GM23338 (cell line): Measurements from ENCODE around the gene DLG5.

GRCh38 chr10:75223450-75224441 is 12.0 kb downstream of the COMTD1 start:
- PRO-cap, result bidirectional peak, plus-strand start at chr10:75223741, minus-strand start at chr10:75223636
- RAMPAGE, long total RNA, result no peak

DNA sequence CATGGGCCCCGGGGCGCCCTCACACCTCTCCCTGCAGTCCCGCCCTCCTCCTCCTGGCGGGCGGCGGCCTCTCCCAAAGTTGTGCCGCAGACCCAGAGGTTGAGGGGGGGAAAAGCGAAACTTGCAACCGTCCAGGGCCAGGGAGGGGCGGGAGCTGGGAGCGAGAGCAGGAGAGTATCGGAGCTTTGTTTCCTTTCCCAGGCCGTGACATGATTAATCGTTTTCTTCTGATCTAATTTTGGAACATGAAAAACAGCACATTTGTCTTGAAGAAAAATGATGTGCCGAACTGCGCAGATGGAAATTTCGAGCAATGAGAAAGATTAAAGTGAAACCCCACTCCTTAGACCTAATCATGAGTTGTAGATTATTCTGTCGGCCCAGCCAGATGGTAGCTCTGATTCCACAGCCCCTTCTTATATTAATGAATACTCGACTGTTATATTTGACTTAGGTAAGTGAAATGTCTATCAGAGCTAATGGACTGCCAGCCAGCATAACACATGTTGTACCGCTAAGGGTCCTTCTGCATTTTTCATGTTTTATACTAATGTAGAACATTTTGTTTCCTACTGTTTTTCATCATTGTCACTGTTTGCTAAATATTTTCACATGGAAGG is 59.6 kb upstream of the COMTD1 start:
- PRO-cap, result no peak
- RAMPAGE, long total RNA, result no peak

- PRO-cap, result no peak
- RAMPAGE, long total RNA, result no peak
Measured at GRCh38 chr10:75400775-75400876, 938 bp downstream of the ZNF503 start.

DNA sequence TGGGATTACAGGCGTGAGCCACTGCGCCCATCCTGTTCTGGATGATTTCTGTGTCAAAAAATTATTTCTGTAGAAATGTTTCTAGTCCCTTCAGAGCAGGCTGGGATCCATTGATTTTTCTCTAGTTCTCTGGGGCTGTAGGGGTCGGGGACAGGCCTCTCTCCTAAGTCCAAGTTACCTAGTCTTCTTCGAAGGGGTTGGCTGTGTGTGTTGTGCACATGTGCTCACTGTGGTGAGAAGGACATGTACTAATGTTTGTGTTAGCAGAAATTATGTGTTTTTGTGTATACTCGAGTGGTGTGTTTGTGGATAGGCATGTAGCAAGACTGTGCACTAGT is 32.6 kb downstream of the LRMDA start:
- PRO-cap, result no peak
- RAMPAGE, long total RNA, result no peak

DNA sequence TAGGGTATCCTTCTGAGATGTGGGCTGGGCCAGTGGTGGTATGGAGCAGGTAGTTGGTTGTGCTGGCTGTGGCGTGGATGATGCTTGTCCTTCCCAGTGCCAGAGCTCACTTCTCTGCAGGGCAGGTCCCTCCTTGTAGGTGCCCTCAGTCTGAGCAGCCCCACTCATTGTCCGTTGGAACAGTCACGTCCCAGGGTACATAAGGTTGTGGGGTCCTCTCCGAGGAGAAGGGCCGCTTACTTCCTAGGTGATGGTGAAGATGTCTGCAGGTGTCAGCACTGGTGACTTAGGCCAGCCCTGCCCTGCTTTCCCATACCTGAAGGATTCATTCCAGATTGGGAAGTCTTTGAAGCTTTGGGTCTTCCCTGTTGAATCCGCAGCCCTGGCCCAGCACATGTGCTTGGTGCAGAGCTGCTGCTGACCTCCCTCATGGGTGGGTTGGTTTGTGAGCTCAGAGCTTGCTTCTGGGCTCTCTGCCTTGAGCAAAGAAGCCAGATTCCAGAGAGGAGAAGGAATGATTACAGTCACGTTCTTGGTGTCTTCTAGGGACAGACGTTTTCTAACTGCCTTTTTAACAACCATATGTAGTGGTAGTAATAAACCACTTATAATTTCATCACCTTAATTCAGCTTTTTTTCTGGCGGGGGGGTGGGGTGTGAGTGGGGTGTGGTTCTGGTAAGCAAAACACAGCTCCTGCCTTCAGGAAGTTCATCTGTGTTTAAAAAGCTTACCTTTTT is 39.3 kb downstream of the LRMDA start:
- PRO-cap, result no peak
- RAMPAGE, long total RNA, result no peak

- PRO-cap, result no peak
- RAMPAGE, long total RNA, result no peak
Measured at GRCh38 chr10:75576852-75578056, 145.8 kb downstream of the LRMDA start.

GRCh38 chr10:75640739-75641502 is 209.5 kb downstream of the LRMDA start:
- PRO-cap, result no peak
- RAMPAGE, long total RNA, result no peak

GRCh38 chr10:76443970-76445043 is 1012.9 kb downstream of the LRMDA start:
- PRO-cap, result no peak
- RAMPAGE, long total RNA, result no peak

DNA sequence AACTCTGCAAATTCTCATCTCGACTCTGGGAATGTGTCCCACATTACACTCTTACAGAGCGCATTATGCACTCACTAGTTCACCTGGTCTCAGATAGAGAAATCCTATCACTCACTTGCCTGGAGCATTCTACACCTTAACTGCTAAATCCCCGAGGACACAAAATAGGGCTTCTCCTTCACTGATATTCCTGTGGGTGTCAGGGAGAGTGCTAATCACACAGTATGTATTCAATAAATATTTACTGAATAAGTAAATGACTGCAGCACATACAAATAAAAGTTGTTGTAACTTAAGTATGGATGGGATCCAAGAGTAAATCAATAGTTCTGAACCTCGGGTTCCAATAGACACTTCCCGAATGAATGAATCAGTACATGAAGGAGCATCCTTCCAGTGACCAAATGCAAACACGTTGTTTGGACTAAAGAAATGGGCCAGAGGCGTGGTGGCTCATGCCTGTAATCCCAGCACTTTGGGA is 559.0 kb downstream of the KCNMA1 start:
- PRO-cap, result no peak
- RAMPAGE, long total RNA, result no peak

- PRO-cap, result unidirectional peak, plus-strand start at chr10:77165993; unidirectional peak, plus-strand start at chr10:77166031
- RAMPAGE, long total RNA, result no peak
Measured at GRCh38 chr10:77165645-77166328, 471.8 kb downstream of the KCNMA1 start.

DNA sequence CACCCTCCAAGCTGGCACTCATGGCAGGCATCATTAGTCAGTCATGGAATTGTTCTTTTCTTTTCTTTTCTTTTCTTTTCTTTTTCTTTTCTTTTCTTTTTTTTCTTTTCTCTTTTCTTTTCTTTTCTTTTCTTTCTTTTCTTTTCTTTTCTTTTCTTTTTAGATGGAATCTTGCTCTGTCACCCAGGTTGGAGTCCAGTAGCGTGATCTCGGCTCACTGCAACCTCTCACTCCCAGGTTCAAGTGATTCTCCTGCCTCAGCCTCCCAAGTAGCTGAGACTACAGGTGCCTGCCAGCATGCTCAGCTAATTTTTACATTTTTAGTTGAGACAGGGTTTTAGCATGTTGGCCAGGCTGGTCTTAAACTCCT is 250.1 kb downstream of the KCNMA1 start:
- PRO-cap, result no peak
- RAMPAGE, long total RNA, result no peak

DNA sequence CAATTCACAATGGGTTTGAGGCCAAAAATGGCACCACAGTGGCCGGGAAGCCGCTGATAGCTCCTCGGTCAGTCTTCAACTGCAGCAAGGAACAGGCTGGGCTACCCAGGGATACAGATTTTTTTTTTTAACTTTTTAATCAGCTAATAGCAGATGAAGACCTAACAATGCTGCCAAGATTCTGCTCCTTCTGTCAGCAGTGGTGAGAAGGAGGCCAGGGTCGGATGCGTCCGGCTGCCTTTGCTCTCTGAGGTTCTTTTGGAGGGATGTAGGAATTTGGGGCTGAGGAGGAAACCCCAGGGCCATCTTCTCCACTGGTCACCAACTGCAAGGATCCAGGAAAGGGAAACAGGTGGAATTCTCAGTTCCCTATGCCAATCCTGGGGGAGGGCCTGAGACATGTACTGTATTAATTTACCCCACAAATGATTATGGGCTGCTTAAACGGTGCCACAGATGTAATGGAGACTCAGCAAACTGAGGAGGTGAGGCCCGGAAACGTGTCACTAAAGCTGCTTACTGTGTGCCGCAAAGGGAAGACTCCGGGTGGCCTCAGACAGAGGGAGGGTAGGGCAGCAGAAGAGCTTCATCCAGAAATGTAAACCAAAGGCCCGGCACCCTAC is 167.7 kb downstream of the KCNMA1 start:
- PRO-cap, result no peak
- RAMPAGE, long total RNA, result no peak

DNA sequence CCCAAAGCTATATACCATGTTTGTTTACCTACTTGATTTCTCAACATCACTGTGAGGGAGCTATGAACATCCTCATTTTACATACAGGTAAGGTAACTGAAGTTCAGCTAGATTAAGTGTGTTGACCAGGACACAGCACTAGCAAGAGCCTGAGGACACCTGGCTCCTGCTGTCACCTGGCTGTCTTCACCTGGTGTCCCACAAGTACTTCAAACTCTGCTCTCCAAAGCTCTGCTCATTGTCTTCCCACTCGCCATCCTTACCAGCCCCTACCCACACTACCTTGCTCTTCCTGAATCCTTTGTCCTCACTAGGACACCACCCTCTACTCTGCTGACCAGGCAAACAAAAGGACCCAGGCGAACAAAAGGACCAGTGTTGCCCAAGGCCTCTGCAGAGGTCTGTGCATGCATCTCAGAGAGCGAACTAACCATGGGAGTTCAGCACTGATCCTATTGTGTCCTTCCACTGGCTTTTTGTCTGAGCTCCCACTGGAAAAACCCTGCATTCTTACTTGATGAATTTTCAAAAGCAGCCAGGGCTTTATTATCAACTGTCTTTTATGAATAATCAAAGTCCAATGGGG is 140.9 kb downstream of the KCNMA1 start:
- PRO-cap, result no peak
- RAMPAGE, long total RNA, result no peak

DNA sequence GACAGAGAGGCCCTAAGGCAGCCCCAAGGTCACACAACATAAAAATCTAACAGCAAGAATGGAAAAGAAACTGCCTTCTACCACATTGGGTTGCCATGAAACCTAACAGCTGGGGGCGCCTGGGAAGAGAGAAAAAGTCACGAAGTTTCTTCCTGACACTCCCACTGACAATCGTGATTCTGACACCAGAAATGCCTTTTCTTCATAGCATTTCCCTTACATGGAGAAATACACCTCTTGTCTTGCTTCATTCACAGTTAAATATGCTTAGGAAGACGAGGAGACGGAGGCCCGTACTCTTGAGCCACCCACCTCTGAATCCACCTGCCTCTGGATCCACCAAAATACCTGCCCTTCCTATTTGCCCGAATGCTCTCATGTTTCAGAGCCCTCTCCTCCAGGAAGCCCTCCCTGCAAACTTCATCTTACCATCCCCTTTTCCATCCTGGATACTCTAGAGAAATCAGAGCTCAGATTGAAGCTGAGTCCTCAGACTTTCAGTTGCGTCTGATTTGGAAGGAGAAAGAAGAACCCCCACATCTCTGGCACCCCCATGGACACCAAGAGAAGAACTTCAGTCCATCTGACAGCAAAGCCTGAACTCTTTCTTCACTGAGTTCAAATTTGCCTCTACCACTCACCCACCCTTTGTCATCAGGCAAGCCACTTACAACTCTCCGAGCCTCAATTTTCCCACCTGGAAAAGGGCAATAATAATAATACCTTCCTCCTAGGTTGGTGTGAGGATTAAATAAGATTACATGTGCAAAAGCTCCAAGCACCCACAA is 135.4 kb downstream of the KCNMA1 start:
- PRO-cap, result no peak
- RAMPAGE, long total RNA, result no peak

GRCh38 chr10:77562540-77563300 is 74.9 kb downstream of the KCNMA1 start:
- PRO-cap, result no peak
- RAMPAGE, long total RNA, result no peak

DNA sequence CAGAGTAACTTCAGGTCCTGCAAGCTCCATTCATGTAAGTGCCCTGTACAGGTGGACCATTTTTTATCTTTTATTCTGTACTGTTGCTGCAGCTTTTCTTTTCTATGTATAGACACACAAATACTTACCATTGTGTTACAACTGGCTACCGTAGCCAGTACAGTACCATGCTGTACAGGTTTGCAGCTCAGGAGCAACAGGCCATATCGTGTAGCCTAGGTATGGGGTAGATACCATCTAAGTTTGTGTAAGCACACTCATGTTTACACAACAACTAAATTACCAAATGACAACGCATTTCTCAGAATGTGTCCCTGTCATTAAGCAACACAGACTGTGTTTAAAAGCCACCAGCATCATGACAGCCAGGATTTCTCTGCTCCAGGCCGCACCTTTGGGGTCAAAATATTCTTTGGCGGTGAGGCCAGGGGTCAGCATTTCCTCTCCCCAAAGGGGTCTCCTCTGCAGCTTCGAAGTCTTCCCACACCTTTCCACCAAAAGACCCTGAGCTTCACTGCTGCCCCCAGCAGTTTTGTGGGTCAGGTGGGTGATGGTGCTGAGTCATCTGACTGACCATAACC is 67.1 kb downstream of the DLG5 start:
- PRO-cap, result no peak
- RAMPAGE, long total RNA, result no peak

GRCh38 chr10:77925183-77925898 is 1.2 kb downstream of the DLG5 start:
- PRO-cap, result bidirectional peak, plus-strand start at chr10:77925697, minus-strand start at chr10:77925481
- RAMPAGE, long total RNA, result no peak

GRCh38 chr10:77926686-77927409 is at the start of gene DLG5:
DLG5 (minus strand) TSS chr10:77926755.
- PRO-cap, result bidirectional peak, plus-strand start at chr10:77926771, minus-strand start at chr10:77926755; bidirectional peak, plus-strand start at chr10:77927248, minus-strand start at chr10:77927120
- RAMPAGE, long total RNA, result no peak

- PRO-cap, result no peak
- RAMPAGE, long total RNA, result no peak
Measured at GRCh38 chr10:77940477-77941082, 14.0 kb upstream of the DLG5 start.

DNA sequence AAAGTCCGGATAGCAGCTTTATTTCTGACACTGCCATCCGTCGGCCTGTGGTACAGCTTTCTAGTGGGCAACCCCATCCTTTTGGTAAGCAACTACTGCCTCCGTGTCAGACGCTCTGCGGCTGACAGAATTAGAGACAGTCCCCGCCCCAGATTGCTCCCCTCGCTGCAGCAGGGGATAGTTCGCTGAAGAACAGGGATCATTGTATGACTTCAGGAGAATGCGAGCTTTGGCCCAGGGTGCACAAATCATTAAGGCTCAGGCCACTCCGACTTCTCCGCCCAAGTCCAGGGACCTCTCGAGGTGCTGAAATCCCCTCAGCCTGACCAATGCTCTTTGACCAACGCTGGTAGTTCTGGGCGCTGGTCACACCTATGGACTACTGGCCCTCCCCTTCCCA is 447 bp downstream of the POLR3A start:
- PRO-cap, result unidirectional peak, plus-strand start at position 215 of the sequence
- RAMPAGE, long total RNA, result no peak